H9 (cell line): ENCODE measurements around a stretch of chrX.

- PRO-cap, result no peak
Observed at GRCh38 chrX:153829302-153829776, 1.0 kb downstream of the PDZD4 start.

DNA sequence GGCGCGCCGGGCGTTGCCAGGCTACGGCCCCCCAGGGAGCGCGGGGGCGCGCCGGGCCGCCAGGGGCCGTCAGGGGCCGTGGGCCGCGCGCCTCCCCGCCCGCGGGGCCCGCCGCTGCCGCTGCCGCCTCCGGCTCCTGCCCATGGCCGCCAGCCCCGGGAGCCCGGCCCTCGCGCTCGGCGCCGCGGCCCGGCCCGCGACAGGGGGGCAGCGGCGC is 124 bp upstream of the PDZD4 start:
- PRO-cap, result no peak

GRCh38 chrX:153947644-153948429 is 3.4 kb upstream of the RENBP start:
- PRO-cap, result no peak

DNA sequence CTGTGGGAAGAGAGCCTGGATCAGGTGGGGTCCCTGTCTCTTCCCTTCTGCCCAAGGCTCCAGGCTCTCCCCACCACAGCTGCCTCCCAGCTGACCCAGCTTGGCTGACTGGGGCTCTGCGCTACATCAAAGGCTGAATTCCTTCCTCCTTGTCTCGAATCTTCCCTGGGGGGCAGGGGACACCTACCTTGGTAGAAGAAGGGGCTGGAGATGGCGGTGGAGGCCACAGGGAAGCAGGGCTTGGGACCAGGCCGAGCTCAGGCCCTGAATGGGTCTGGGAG is 974 bp downstream of the IRAK1 start:
- PRO-cap, result no peak

DNA sequence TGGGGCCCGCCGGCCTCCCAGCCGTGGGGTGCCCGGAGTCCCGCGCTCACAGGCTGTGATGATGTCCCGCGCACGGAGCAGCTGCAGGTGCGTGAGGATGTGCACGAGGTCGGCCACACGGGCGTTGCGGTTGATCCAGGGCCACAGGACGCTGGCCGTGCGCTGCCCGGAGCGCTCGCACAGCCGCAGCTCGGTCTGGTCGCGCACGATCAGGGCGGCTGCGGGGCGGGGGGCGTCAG is 402 bp downstream of the IRAK1 start:
- PRO-cap, result bidirectional peak, plus-strand start at position 116 of the sequence, minus-strand start at position 65 of the sequence

DNA sequence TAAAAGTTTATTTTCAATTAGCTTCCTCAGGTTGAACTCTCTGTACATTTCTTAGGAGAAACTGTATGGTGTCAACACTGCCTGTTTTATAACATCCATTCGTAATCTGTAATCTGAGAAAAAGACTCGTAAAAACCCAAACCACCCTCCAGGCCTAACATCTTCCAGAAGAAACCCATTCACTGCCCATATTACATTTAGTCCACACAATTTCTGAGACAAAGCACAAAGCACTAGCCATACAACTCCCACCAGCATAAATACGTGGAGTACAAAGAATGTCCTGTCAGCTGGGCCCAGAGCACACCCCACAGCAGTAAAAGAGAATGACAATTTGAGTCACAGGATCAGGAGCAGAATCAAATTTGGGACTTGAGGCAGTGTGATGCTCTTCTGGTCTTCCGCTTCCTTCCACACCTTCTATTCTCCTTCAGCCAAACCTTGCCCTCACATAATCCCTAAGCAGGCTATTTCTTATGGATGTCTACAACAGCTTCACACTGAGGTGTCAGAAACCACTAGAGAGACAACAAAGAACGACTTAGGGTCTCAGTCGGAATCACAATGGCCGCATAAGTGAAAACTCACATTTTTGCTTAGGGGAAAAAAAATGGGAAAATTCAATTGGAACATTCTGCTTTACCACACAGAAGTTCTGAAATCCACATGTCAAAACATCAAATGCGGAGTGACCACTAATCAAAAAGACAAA is 6.7 kb downstream of the MECP2 start:
- PRO-cap, result no peak

GRCh38 chrX:154121390-154121747 is 22.7 kb upstream of the OPN1LW start:
- PRO-cap, result no peak

GRCh38 chrX:154326914-154327960 is 31.6 kb downstream of the TKTL1 start:
- PRO-cap, result no peak

GRCh38 chrX:154349275-154350659 is 24.7 kb downstream of the FLNA start:
- PRO-cap, result no peak

DNA sequence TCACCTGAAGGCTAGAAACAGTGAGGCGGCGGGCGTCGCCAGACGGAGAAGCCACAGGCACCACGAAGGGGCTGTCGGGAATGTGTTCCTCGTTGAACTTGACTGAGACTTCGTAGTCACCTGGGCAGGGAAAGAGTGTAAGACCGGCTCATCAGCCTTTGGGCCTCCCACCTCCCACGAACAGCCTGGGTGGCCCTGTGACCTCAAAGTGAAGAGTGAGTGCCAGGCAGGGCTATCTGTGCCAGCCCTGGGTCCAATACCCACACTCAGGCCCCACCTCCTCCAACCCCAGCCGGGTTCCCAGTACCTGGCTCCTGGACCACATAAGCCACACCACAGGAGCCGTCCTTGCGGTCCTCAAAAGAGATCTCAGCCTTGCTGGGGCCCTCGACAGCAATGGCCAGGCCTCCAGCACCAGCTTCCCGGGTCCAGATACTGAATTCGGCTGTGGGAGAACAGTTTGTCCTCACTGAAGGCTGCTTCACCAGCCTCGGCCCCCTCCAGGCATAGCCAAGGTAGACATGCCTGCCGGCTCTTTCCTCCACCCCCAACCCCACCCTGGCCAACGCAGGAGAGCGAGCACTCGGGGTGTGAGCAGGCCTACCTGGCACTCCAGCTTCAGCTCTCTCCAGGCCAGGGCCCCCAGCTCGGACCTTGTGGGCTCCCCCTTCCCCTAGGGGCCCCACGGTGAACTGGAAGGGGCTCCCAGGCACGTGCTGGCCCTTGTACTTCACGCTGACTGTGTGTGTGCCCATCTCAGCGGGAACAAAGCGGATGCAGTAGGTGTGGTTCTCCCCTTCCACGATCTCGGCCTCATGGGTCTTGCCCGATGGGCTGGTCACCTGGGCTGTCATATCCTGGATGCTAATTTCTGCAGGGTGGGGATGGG is 22.6 kb downstream of the FLNA start:
- PRO-cap, result no peak

GRCh38 chrX:154365004-154365690 is 9.3 kb downstream of the FLNA start:
- PRO-cap, result no peak

GRCh38 chrX:154402900-154403769 is 5.0 kb downstream of the RPL10 start:
- PRO-cap, result no peak

- PRO-cap, result no peak
Observed at GRCh38 chrX:154465579-154466643, 7.8 kb downstream of the PLXNA3 start.

DNA sequence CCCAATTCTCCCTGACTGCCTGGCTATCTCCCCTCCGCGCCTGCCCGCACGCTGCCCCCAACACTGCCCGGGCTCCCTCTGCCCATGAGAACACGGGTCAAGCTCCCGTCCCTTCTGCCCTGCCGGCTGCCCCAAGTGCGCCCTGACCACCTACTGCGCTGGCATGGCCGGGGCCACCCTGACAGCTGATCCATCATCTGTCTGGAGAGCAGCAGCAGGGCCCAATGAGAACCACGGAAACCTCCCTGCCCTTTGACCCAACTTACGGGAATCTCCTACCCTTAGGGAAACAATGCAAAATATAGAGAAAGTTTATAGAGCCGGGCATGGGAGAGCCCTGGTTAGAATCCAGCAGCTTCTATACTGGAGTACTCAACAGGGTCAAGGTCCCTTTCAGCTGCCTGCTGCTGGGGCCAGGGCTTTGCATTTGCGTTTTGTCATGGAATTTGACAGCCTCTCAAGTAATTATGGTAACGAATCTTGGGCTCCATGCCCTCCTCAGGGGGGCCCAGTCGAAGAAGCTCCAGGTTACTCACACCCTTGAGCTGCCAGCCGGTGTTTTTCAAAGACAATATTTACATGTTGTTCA is 1.3 kb upstream of the FAM3A start:
- PRO-cap, result no peak

GRCh38 chrX:154531885-154532555 is 14.6 kb downstream of the G6PD start:
- PRO-cap, result no peak

GRCh38 chrX:154727639-154728509 is 23.0 kb downstream of the GAB3 start:
- PRO-cap, result no peak

GRCh38 chrX:154729458-154729961 is 21.4 kb downstream of the GAB3 start:
- PRO-cap, result no peak

GRCh38 chrX:154734011-154735041 is 16.6 kb downstream of the GAB3 start:
- PRO-cap, result no peak

DNA sequence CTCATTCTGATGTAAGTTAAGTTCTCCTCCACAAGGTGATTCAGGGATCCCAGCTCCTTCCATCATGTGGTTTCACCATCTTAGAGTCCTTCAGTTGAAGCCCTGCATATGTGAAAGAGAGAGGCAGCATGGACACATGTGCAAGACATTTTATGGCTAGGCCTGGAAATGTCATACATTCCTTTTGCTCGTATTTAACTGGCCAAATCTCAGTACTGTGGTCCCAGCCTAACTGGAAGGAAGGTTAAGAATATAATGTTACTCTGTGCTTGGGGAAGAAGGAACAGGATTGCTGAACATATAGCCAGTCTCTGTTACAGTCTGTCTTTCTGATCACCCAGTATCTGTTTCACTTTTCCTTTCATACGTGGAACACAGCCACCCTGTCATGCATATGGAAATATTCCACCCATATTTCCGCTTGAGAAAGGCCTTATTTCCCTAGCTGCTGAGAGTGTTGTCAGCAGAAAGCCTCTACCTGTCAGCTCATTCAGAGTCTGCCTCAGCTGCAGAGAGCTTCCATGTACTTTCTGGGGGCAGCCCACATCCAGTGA is 7.0 kb downstream of the SMIM9 start:
- PRO-cap, result no peak

DNA sequence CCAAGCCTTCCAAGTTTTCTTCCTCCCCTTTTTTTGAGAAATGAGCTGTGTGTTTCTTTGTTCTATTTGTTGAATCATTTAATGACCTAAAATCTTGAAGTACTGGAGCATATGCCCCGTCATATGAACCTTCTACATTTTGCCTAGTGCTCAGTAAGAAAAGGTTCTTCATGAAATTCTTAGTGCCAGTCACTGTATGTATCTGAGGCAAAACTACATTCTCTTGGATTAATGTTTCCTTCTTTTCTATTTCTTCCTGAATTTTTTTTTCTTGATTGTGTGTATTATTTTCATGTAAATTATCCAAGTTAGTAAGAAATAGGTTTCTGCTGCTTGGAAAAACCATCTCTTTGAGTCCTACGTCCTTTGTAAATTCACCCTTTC is 43.7 kb downstream of the F8A1 start:
- PRO-cap, result no peak